Daoy (cell line): ENCODE measurements around the gene PPP4R1.

GRCh38 chr18:7902176-7902759 lies 335.2 kb downstream of the PTPRM start:
- RAMPAGE, long total RNA = no peak

GRCh38 chr18:7958218-7959009 lies 391.3 kb downstream of the PTPRM start:
- RAMPAGE, long total RNA = no peak

GRCh38 chr18:7967460-7967912 lies 400.4 kb downstream of the PTPRM start:
- RAMPAGE, long total RNA = no peak

GRCh38 chr18:8211904-8212244 lies 397.4 kb upstream of the RAB12 start:
- RAMPAGE, long total RNA = no peak

GRCh38 chr18:8318890-8319701 lies 290.1 kb upstream of the RAB12 start:
- RAMPAGE, long total RNA = no peak

DNA sequence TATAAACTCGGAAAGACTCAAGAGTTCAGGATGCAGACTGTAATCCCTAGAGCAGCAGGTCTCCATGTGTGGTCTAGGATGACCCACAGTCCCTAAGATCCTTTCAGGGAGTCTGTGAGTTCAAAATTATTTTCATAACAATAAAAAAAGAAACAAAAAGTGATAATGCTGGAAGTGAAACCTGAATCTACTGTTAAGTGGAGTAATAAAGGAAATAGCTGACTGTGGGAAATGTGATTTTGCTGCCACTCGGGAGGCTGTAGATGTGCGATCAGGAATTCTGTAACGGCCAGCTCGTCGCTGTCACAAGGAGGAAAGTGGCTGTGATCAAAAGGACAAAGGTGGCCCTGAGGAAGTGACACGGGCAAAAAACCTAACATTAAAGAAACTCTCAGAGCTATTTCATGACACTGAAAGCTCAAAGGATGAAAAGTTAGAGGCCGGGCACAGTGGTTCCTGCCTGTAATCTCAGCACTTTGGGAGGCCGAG lies 5.1 kb upstream of the RAB12 start:
- RAMPAGE, long total RNA = no peak

DNA sequence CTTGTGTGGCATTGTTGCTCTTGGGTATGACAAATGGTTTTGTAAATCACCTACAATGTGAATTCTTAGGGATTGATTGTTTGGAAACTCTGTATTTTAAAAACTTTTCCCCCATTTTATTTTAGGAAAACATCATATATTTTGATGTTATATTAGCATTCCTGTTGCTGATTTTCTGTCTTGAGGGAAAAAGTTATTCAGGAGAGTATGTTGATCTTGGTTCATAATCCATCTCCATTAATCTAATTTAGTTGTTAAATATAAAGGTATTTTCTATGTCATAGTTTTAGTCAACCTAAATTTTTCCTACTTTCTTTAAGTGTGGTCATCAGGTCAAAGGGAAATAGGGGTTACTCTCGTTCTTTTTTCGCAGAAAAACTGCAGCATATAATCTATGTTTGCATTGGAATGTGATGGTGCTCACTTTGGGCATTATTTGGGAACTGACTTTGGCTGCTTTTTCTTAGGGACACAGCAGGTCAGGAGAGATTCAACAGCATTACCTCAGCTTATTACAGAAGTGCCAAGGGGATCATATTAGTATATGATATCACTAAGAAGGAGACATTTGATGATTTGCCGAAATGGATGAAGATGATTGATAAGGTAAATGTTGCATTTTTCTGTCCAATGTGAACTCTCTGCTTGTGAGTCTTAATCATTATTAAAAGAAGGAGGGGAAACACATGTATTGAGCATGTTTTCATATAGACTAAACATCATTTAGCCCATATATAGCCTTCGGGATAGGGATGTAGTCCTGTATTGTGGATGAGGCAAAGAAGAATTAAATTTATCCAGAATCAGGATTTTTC lies 23.7 kb downstream of the RAB12 start:
- RAMPAGE, long total RNA = no peak

DNA sequence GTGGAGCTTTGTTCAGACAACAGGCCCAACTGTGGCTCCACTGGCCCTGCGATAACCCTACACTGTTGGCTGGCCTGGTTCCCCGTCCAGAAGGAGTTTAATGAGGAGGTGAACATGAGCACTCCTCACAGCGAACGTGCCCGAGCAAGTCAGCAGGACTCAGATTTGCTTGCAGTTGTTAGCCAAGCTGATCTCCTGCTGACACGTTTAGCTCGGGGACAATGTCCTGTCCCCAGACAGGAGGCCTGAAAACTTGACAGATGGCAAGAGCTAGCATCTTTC lies 20.1 kb upstream of the MTCL1 start:
- RAMPAGE, long total RNA = no peak

DNA sequence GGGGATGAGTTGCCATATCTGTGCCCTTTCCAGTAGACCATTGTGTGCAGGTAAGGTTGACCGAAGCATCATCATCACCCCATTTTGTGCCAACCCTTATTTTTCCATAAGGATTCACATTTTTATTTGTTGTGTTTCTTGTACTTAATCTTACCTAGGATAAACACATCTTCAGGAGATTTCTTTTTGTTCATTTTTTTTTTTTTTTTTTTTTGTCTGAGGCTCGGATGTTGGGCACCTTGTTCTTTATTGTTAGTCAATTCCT lies 11.0 kb downstream of the MTCL1 start:
- RAMPAGE, long total RNA = no peak

GRCh38 chr18:8783998-8784496 lies 78.7 kb downstream of the MTCL1 start:
- RAMPAGE, long total RNA = no peak

GRCh38 chr18:8890945-8891448 lies 185.6 kb downstream of the MTCL1 start:
- RAMPAGE, long total RNA = no peak

- RAMPAGE, long total RNA = no peak
Measured at GRCh38 chr18:9014094-9014603, 88.3 kb upstream of the NDUFV2 start.

DNA sequence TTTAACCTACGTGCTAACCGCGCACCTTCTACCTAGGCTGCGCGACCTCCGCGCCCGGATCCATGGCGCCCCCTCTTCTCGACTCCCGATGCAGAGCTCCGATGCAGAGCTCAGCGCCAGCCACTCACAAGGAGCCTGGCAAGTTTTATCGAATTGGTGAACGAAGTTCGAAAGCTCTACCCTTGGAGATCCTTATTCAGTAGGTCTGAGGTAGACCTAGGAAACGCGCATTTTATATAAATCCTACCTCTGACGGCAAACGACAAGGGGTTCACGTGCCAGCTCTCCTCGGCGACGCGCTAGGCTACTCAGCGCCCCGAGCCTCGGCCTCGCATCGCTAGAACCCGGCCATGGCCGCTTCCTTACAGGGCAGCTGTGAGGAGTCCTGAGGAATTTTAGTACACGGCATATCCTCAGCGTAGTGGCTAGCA lies 668 bp upstream of the TWSG1 start:
- RAMPAGE, long total RNA = no peak

- RAMPAGE, long total RNA = no peak
Measured at GRCh38 chr18:9428787-9429406, 46.4 kb upstream of the RALBP1 start.

GRCh38 chr18:9474463-9475329 lies 617 bp upstream of the RALBP1 start:
- RAMPAGE, long total RNA = no peak

DNA sequence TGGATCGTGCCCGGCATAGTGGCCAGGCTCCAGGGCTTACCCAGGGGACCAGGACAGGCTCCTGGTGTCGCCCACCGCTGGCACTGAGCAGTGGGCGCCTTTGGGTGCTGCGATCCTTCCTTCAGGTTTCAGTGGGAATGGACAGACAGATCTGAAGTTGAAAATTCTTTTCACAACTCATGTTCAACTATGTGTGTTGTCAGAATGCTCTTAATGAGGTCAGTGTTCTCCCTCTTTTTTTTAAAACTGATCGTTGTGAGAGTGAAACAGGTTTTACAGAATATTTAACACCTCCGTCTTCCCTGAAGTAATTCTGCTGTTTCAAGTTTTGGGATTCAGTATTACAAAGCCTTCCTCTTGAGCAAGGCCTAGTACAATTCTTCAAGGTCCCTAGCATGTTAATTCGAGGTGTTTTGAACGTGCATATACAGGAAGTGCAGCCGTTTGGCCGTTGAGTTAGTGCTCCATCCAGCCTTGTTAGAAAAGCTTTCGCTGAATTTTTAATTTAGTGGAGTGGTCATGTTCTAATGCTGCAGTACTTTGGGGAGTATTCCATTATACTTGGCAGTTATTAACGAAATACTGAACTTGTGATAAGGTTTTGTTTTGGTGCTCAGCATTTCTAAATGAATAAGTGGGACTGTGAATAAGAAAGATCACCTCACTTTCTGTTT lies 893 bp downstream of the RALBP1 start:
- RAMPAGE, long total RNA = no peak

DNA sequence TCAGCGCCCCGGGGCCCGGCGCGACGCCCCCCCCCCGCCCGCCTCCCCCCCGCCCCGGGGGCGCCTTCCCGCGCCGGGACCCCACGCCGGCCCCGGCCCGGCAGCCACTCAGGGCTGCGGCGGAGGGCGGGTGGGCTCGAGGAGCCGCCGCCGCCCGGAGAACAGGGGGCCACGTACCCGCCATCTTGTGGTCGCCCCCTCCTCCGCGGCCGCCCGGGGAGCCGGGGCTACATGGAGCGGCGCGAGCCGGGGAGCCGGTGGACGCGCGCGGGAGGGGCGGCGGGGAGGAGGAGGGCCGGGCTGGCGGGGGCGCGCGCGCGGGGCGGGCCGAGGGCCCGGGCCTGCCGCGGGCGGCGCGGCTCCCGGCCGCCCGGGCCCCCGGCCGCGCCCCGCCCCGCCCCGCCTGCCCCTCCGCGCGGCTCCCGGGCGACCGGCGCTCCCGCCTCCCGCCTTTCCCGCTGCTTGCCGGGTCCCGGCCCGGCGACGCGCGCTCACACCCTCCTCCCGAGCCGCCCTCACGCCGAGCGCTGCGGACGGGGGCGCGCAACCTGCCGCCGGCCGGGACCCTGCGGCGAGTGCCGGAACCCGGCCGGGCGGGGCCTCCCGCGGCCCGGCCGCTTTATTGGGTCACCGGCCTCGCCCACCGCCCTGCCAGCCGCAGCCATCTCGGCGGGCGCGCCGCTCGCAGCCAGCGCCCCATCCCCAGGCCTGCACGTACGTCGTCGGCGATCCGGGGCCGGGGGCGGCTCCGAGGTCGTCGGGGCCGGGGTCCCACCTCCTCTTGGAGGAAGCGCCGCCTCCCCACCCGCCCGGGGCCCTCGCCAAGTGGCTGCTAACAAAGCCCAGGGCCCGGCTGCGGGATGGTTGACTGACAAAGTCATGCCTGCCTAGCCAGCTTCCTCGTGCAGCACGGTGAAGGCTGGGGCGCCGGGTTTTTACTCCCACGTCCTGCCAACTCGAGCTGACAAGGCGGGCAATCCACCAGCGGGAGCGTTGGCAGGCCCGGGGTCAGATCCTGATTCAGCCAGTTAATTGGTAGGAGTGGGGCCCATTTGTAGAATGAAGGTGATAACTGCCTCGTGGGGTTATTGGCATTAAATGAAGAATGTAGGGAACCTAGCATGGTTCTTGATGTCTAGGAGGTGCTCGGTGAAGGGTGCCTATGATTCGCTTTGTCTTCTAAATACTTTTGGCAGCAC lies at the start of gene PPP4R1:
TSS of gene PPP4R1 (minus strand) at position 259 of the 1,199 bp plus-strand sequence.
- RAMPAGE, long total RNA = no peak

- RAMPAGE, long total RNA = no peak
Measured at GRCh38 chr18:9684842-9685885, 22.9 kb upstream of the RAB31 start.

- RAMPAGE, long total RNA = no peak
Measured at GRCh38 chr18:9744473-9745005, 36.4 kb downstream of the RAB31 start.

GRCh38 chr18:9802835-9804138 lies 82.5 kb upstream of the TXNDC2 start:
- RAMPAGE, long total RNA = no peak